ENCODE results near the genes KPNA4 and OTOL1.

GRCh38 chr3:160513914-160514423 lies 51.4 kb downstream of the KPNA4 start:
- RRBS: no CpG with 5 or more reads among the region's 3 CpGs

DNA sequence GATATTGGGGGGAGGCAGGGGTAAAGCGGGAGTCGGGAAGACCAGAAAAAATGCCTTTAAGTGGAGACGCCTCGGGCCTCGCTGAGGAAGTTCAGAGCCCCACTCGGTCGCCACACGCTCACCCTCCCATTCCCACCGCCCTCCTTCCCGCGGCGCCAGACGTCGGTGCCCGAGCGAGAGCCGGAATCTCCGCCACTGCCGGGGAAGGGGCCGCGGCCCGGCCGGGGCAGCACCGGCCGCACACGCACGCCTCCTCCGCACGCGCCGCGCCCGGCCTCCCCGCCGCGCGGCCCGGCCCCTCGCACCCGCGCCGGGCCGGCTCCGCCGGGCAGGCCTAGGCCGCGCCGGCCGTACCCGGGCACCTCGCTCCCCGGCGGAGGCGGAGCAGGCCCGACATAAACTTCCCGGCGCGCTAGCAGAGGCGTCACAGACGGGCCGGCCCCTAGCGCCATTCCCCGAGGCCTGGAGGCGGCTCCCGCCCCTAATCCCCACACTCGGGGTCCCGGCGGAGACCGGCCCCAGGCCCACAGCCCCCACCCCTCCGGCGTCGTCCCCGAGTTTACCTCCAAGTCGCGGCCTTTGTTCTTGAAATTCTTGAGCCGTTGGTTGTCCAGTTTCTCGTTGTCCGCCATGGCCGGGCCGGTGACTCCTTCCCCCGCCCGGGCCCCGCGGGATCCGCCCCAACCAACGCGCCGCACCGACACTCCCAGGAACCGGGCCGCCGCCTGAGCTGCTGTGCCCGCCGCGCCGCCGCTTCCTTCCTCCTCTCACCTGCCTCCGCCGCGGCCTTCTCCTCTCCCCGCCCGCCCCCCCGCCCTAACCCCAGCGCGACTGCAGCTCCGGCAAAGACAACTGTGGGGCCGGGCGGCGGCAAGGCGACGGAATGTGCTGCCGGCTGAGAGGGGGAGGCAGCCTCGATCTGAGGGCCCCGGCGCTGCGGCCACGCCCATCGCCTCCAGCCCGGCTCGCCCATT lies at the start of gene KPNA4:
KPNA4 (minus strand) TSS at position 921 of the 974 bp plus-strand sequence.
- RRBS: 2% methylated on average over 35 of the region's 120 CpGs

DNA sequence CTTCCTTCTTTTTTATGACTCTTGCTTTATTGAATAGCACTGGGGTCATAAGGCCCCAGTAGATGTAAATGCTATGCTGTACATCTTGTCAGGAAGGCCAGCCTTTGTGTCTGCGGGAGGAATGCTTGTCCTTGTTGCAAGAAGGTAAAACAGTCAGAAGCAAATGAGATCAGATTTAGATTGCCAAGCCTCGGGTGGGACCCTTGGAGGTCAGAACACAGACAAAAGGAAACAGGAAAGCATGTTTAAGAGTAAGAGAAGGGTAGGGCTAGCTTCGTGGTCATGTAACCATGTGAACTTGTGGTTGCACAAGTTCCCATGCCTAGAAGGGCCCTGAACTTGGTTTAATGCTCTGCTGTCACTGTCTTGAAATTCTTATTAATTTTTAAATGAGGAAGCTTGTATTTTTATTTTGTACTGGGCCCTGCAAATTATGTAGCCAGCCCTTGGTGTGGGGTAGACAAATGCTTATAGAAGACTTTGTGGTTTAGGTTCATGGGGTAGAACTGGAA lies 81.5 kb downstream of the PPM1L start:
- RRBS: no CpG with 5 or more reads among the region's 3 CpGs

- RRBS: no CpG with 5 or more reads among the region's 4 CpGs
Observed at GRCh38 chr3:160995460-160996255, 109.5 kb downstream of the B3GALNT1 start.

DNA sequence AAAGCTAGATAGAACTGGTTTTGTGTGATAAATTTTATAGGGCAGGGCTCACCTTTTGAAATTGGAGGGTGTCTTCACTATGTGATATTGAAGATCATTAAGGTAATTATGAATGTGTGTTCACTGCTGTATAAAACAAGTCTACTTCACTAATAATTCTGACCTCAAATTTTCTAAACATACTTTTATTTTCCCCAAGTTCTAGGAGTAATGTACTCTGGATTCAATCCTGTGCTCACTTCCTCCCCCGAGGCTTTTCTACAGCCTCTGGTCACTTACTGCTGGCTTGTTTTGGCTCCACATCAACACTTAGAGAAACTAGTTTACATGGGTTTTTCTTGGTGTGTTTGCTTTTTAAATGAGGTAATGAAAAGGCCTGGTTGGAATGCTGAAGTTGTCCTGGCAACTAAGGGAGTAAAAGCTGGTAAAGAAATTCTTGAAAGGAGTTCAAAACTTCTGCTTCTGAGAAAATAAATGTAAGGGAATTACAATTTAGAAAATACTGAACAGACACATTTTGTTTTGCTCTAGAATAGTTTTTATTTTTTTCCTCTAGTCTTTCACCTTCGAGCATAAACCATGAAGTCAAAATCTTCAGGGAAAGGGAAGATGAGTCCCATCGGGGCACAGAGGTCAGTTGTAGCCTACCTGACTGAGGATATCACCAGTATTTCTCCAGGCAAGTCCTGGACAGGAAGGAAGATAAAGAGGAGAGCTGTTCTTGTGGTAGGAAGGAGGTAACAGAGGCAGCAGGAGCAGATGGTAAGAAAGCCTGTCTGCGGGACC lies 44.6 kb upstream of the SPTSSB start:
- RRBS: no CpG with 5 or more reads among the region's 4 CpGs

- RRBS: no CpG with 5 or more reads among the region's 1 CpG
Observed at GRCh38 chr3:161496561-161496960, at the start of gene OTOL1. Gene OTOL1 (plus strand): TSS chr3:161496808.

DNA sequence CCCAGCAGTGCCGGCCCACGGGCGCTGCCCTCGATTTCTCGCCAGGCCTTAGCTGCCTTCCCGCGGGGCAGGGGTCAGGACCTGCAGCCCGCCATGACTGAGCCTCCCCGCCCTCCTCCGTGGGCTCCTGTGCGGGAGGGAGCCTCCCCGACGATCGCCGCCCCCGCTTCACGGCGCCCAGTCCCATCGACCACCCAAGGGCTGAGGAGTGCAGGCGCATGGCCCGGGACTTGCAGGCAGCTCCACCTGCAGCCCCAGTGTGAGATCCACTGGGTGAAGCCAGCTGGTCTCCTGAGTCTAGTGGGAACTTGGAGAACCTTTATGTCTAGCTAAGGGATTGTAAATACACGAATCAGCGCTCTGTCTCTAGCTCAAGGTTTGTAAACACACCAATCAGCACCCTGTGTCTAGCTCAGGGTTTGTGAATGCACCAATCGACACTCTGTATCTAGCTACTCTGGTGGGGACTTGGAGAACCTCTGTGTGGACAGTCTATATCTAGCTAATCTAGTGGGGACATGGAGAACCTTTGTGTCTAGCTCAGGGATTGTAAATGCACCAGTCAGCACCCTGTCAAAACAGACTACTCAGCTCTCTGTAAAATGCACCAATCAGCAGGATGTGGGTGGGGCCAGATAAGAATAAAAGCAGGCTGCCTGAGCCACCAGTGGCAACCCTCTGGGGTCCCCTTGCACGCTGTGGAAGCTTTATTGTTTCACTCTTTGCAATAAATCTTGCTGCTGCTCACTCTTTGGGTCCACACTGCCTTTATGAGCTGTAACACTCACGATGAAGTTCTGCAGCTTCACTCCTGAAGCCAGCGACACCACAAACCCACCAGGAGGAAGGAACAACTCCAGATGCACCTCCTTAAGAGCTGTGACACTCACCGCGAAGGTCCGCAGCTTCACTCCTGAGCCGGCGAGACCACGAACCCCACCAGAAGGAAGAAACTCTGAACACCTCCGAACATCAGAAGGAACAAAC lies 1578.8 kb downstream of the SI start:
- RRBS: no CpG with 5 or more reads among the region's 34 CpGs

- RRBS: no CpG with 5 or more reads among the region's 15 CpGs
Observed at GRCh38 chr3:165572568-165573072, 264.6 kb downstream of the BCHE start.

GRCh38 chr3:167870688-167871153 lies 135.2 kb downstream of the SERPINI1 start:
- RRBS: no CpG with 5 or more reads among the region's 4 CpGs

DNA sequence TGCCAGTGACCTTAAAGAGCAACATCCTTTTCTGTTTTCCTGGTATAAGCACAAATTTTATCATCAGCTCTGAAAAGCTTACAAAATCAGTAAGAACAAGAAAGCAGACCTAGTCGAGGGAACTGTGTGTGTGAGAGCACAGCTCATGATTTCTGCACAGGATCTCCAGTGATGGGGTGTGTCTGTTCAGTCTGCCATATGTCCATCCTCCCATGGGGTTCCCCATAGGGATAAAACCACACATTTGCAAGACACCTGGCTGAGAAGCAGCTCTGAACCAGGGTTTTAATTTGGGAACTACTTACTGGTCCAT lies 72.4 kb downstream of the GOLIM4 start:
- RRBS: no CpG with 5 or more reads among the region's 1 CpG

- RRBS: no CpG with 5 or more reads among the region's 6 CpGs
Observed at GRCh38 chr3:168024220-168025561, 71.0 kb downstream of the GOLIM4 start.

- RRBS: no CpG with 5 or more reads among the region's 8 CpGs
Observed at GRCh38 chr3:168029505-168030157, 66.1 kb downstream of the GOLIM4 start.

DNA sequence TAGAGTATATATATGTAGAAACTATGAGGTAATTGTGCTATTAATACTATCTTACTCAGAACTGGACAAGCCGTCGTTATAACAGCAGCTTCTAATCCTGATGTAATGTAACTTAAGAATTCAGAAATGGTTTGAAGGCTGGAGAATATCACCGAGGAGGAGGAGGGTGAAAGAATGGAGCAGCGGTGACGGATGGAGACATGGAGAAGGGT lies 44.2 kb downstream of the GOLIM4 start:
- RRBS: no CpG with 5 or more reads among the region's 5 CpGs

DNA sequence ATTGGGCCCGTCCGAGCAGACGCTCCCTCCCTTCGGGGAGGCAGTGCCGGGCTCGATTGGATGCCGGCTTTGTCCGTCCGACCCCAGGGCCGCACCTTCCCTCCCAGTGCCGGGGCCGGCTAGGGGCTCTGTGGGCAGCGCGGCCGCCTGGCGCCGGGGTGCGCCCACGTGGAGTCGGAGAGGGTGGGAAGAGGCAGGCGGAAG lies 151 bp upstream of the GOLIM4 start:
- RRBS: 39% methylated on average over 17 of the region's 21 CpGs

DNA sequence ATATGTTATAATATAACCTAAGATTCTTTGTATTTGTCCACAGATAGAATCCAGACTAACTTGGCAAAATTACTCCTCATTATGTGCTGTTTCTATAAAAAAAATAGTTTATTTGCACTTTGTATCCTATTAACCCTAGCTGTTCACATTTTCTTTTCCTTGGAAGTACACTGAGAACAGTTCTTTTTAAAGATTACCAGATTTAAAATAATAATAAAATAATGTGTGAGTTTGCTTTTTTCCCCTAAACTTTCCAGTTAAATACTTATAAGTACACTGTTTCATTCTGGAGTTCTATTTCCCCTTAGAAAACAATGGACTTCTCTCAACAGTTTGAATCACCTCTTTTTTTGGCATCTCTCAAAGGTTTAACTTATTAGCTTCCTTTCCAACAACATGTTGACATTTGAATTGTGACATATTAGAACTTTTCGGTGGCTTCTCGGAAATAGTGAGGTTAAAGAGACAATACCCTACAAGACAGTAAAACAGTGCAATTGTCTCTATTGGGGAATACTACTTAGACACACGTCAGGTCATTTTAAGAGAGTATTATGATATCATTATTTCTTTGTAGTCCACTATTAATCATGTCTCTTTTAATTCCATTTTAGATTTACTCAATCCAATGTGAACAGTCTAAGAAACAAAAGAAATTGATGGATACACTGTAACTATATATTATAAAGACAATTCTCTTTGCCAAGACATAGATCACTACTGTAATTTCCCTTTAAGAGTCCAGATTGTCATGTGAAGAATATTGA lies 529.8 kb downstream of the MECOM start:
- RRBS: no CpG with 5 or more reads among the region's 3 CpGs

DNA sequence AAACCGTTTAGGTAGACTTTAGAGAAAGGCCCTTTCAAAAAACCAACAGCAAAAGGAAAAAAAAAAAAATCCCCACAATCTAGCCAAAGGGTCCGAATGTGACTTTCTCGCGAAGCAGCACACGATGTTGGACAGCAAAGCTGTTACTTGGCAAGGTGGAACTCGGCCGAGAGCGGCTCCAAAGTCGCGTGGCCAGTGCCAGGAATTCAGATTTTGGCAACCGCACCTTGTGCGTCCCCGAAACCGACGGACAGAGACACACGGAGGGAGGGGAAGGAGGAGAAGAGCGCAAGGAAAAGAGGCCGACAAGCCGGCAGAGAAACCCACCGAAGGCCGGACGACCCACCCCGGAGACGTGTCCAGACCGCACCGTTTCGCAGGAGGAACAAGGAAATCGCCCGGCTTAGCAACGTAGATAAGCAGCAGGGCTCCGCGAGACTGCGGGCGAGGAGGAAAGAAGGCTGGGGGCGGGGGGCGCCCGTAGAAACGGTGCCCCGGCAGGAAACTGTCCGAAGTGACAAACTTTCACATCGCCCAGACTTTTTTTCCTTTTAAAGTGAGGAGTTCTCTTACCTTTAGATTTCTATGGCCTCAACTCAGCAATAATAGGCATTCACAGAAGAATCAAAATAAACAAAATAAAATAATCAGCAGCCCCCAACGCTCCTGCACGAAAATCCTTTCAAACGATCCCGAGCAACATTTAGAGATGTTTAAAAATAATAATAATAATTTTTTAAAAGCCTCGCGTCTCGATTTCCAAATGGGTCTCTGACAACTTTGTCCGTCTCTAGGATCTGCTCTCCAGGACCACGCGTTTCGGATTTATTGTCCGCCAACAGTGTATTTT lies 517.1 kb downstream of the MECOM start:
- RRBS: under 1% methylated on average over 15 of the region's 53 CpGs

DNA sequence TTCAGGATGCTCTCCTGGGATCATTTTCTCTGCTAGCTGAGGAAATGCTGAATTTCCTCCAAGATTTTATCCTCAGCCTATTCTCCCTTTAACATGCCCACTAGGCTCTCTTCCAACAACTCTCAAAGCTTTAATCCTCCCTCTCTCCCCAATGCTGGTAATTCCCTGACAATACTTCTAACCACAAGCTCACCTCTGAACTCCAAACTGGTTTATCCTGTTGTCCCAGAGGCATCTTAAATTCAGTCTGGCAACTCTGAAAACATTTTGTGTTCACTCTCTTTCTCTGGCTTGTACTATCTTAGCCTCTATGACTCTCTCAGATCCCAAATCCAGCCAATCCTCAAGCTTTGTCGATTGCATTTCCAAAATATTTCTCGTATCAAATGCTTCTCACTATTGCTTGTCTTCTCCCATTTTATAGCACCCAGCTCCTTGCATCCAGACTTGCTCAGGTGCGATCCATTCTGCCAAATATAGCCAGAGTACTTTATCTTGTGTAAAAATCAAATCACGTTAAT lies 490.2 kb downstream of the MECOM start:
- RRBS: no CpG with 5 or more reads among the region's 4 CpGs

DNA sequence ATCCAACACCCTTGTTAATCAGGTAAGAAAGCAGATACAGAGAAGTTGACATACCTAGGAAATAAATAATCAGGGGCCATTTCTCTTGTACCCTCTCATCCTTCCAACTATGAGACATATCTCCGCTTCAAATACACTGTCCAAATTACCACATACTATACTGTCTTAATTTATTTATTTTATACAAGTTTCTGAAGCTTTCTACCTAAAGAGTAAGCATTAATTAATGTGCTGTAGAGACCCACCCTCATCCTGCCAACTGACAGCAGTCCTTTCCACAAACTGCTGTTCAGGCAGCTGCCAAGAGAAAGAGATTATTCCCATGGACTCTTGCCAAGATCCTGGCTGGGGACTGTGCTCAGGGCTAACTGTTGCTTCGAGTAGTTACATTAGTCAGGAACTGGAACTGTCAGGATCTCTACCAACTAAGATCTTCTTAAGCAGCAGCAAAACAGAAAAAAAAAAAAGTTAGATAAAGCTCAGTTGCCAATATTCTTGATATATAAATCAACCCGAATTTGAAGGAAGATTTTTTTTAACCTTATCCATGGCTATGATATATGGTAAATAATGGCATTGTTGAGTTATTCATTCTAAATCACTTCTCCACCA lies 398.8 kb downstream of the MECOM start:
- RRBS: no CpG with 5 or more reads among the region's 3 CpGs

- RRBS: no CpG with 5 or more reads among the region's 2 CpGs
Observed at GRCh38 chr3:169539927-169540821, 123.3 kb downstream of the MECOM start.

DNA sequence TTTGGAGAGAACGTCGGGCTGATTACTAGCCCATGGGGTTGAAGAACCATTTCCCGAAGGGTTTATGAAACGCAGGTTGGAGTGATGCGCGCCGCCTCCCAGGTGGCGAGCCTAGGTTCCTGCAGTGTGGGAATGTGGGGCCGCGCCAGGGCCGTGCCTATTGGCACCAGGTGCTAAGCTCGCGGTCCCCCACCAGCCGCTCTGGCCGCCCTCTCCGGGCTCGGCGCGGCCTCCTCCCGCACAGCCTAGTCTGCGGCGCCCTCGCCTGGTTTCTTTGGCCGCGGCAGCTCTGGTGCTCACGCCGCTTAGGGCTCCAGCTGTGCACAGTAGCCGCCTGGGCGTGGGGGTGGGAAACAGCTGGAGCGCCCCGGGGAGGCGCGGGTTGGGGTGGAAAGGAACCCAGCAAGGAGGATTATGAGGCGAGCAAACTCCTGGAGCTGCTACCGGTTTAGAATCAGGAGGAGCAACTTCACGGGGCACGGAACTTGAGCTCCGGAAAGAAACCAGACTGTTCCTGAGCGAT lies 5.6 kb upstream of the MECOM start:
- RRBS: 2% methylated on average over 6 of the region's 39 CpGs

Measured in SK-N-MC (cell line).